H9 (cell line): ENCODE measurements around a stretch of chr18.

GRCh38 chr18:48540271-48541009, 1.6 kb downstream of the CTIF start:
- PRO-cap, result no peak

DNA sequence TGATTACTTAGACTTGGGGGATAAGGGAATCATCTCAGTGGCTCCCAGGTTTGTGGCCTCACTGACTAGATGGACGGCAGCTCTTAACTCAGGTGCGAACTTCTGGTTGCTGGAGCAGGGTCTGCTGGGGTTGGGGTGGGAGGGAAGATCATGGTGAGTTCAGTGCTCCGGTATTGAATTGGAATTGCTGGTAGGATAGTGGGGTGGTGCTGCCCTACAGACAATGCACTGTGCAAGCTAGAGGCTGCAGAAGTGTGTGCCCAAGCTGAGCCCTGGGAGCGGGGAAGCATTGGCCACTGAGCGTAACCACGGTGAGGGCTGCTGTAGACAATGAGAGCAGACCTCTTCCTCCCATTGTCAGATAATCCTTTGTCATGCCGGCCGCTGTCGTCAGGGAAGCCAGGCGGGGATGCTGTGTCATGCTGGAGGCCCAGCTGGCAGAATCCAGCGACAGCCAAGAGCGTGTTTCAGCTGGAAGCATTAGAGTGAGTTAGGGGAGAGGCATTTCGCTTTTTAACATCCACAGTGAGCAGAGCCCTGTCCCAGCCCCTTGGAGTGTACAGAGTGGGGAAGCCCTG, 6.8 kb downstream of the CTIF start:
- PRO-cap, result bidirectional peak, plus-strand start at position 451 of the sequence, minus-strand start at position 332 of the sequence

DNA sequence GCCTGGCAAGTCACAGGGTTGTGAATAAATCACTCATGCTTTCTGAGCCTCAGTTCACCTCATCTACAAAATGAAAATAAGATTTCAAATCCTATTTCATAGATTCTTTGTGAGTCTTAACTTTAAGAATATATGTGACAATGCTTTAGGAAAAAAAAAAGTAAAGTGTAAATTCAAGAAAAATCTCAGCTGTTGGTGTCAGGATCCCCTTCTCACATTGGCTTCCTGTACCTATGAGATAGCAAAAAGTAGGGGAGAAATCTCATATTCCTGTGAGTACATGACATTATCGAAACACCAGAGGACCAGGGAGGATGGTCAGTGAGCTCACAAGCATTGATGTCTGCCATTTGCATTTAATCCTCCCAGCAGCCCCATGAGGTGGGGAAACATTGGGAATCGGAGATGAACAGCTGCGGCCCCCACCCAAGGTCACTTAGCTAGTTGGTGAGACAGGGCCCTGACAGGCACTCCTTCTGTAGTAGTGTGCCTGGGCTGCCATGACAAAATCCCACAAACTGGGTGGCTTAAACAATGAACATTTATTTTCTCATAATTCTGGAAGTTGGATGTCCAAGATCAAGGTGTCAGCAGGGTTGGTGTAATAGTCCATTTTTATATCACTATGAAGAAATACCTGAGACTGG, 29.3 kb downstream of the CTIF start:
- PRO-cap, result no peak

DNA sequence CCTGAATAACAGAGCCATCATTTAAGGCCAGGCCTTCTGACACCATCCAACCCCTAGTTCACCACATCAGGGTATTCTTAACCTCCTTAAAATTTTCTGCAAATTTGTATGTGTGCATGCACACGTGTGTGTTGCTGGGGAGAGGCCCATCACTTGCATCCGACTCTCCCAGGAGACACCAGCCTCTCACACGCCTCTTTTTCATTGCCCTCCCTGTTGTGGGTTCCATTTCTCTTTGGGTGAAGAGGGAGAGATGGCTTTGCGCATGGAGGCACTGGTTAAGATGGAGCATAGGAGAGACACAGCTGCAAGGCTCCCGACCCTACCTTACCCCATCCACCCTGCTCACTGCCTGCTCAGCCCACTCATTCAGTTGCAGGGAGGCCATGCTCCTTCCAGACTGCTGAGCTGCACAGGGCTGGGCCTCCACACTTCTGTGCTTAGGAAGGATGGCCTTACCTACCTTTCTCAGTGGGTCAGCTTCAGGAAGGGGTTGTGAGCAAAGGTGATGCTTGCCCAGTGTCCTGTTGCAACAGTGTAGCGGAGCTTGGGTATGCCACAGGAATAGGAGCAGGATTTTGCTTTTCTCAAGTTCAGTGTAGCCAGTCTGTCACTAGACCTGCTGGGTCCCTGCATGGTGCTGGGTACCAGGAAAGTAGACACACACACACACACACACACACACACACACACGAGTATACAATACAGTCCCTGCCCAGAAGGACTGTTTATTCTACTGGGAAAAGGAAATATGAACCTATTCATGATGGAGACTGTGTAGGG, 127.8 kb downstream of the CTIF start:
- PRO-cap, result no peak

GRCh38 chr18:48779942-48780825, 170.6 kb downstream of the SMAD7 start:
- PRO-cap, result no peak

DNA sequence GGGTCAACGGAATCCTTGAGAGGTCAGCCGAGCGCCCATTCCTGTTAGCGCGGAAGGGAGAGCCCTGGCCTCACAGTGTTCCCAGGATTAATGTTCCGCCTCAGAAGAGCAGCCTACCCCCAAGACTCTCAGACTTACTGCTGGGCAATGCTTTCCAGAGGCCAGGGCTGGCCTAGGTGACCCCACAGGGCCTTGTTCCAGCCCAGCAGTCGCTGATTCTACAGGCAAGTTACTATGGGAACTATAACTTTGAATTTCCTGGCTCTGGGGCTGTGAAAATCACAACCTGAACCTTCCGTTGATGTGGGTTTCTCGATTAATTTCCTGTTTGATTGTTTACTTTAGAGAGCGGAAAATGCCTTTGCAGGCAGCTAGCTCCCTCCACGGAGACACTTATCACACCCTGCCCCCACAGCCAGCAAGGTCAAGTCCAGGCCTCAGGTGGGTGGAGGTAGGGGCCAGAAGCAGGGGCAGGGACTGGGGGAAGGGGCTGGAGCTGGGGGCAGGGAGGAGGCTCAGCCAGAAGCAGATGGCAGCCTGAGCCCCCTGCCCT, 108.2 kb downstream of the SMAD7 start:
- PRO-cap, result no peak

DNA sequence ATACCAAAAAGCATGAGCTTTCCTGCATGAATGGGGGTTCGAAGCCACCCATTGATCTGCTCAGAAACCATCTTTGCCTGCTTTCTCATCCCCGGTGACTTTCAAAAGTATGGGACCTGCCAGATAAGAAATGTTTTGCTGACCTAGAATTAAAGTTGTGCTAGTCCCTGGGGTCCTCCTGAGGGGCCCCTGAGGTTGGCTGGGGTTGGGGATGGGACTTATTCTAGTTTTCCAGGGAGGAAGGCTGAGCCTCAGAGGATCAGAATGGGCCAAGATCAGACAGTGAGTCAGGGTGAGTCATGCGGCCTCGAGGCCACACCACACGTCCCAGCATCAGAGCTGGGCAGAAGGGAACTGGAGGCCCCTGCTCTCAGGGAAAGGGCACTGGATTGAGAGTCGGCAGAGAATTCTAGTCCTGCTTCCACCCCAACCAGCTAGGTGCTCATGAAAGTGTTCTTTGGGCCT, 77.5 kb downstream of the SMAD7 start:
- PRO-cap, result no peak

GRCh38 chr18:48921597-48922122, 29.1 kb downstream of the SMAD7 start:
- PRO-cap, result no peak

DNA sequence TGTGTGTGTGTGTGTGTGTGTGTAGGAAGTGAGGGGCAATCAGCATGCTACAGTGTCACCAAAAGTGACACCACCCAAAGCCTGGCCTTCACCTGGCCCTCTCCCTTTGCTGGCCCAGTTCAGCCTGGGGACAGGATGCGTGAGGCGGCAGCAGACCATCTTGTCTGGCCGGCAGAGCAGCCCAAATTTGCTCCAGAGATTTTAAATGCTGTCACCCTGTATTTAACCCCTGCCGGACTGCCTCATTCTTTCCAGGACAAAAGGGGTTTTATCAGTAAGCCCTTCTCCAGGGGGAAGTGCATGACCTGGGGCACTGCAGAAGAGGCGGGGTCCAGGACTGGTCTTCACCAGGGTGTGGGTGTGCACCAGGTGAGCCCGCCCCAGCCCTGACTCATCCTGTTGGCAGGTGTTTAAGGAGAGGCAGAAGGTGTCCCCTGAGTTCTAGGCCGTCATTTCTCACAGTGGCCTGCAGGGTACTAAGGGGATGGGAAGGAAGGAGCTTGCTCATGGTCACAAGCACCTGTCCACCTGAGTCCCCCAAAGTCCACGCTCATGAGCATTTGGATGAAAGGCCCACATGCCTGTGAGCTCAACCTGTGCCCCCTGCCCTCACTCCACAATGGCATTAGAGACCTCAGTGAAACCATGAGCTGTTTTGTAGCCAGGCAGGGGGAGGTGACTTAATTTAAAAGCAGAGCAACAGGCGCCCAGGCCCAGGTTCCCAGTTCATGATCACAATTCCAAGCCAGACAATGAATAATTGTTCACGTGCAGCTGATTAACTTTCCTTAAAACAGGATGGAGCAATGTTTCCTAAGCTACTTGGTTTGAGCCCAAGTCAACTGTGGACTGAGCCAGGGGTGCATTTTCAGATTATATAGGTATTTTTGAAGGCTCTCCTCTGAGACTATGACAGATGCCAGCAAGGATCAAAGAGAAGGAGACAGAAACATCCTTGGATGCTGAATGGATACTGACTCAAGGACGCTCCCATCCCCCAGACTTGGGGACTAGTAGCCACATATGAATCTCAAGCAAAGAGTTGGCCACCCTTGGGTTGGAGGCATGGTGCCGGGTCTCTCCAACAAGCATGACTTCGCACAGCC, 13.1 kb downstream of the SMAD7 start:
- PRO-cap, result no peak

- PRO-cap, result no peak
Observed at GRCh38 chr18:48942236-48943133, 8.3 kb downstream of the SMAD7 start.

GRCh38 chr18:48946221-48947006, 4.4 kb downstream of the SMAD7 start:
- PRO-cap, result no peak

DNA sequence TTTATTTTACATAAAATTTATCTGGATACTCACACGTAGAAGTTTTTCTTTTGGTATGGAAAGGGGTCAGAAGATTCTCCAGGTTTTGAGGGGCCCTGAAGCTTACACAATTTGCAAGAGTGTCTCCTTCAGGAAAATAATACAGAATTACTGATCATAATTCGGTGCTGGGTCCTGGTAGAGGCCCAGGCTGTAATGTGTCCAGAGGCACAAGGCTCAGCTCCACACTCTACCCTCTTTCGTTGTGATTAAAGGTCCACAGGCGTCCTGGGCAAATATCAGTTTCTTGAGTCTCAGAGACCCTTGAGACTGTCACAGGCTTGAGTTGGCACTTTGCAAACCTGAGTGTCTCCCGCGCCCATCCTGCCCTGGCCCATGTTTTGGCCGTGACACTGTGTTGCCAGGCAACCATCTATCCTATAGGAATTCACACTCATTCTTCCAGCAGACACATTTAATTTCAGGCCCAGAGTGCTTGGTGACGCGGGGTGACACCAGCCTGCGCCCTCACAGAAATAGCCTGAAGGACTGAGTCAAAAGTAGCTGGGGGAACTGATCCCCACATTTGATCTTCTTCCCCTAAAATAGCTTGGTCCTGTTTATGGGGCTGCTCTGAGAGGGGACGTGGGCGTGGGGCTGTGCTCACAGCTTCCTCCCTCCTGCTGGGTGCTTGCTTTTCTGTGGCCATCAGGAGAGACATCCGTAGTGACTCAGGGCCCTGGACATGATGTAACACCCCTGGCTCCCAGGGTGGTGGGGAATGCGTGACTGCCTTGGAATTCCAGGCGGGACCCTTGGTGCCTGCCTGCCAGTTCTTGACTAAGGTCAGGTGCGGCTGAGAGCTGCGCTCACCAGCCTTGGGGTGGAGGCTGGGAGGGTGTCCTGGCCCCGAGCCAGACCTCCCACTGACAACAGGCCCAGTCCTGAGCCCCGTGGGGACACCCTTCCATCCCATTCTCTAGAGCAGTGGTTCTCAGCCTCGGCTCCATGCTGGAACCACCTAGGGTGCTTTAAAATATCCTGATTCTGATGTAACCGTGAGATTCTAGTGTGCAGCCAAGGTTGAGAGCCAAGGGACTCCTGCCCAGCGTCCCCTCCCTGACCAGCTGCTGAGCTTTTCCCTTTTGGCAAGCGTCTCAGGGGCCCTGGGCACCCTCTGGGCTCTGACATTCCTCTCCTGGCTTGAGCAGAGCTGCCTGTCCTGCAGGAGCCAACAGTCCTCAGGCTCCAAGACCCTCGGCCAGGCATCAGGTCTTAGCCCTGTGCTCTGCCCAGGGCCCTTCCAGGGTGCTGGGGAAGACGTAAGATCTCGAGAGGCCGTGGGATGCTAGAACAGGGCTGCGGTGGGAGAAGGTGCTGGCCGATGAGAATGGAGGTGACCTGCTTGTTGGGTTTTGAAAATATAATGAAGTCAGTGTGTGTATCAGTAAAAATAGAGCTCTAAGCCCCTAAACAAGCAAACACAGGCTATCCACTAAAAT, 47.4 kb upstream of the SMAD7 start:
- PRO-cap, result bidirectional peak, plus-strand start at position 822 of the sequence, minus-strand start at position 712 of the sequence

GRCh38 chr18:49106995-49107582, 156.3 kb upstream of the SMAD7 start:
- PRO-cap, result no peak

- PRO-cap, result no peak
Observed at GRCh38 chr18:49145907-49146467, 195.2 kb upstream of the SMAD7 start.

- PRO-cap, result no peak
Observed at GRCh38 chr18:49491102-49491569, 1.1 kb downstream of the RPL17 start.

GRCh38 chr18:49565499-49566016, 3.7 kb downstream of the LIPG start:
- PRO-cap, result no peak

DNA sequence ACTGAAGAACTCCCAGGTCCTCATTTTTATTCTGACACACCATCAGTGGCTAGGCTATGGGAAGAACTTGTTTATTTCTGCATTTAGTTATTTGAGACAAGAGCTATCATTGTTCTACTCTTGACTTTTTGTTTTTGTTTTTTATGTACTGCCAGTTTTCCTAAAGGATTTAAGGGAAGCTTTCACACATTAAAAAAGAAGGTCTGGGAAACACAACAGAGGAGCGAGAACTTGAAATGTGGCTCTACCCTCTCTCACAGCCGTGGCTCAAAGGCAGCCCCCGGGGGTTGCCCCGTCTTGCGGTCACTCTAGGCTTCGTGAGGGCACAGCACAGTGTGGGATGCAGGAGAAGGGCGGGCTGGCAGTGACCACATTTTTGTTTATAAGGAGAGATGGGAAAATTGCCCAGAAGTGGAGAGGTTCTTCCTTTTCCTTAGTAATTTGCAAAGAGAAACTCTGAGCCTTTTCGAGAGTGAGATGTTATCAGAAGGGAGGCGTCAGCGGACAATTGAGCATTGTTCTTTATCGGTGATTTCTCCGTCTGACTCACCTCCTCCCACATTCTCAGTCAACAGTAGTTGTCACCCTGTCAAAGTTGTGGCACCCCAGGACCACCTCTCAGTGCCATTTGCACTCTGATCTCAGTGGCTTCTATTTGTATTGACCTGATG, 89.8 kb downstream of the ACAA2 start:
- PRO-cap, result no peak

GRCh38 chr18:49810950-49811989, 2.1 kb downstream of the ACAA2 start:
- PRO-cap, result no peak

- PRO-cap, result no peak
Observed at GRCh38 chr18:49837454-49837852, 24.1 kb upstream of the ACAA2 start.

GRCh38 chr18:49878787-49879289, 65.5 kb upstream of the ACAA2 start:
- PRO-cap, result no peak